ENCODE measurements around a stretch of chr5.

DNA sequence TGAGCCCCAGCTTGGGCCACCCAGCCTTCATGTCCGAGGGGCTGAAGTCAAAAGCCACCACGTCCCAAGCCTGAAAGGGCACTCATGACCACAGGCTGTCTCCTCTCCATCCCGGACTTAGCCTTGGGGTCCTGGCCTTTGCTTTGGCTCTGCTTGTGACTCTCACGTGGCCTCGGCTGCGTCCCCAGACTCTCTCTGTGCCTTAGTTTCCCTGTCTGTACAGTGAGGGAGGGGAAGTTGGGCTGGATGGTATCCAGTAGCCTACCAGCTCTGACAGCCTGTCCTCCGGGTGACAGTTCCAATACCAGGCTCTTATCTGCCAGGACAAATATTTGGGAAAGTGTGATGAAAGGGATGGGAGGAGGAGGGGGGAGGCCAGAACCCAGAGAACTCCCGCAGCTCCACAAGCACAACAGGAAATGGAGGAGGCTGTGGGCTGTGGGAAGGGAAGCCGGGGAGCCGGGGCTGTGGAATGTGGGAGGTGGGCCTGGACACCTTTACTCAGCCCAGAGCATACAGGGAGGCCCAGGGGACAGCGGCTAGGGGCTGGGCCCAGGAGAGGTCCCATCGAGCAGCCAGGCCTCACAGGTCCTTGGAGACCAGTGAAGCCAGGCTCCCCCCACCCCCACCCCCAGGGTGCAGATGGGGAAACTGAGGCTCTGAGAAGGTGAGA is 18.4 kb downstream of the PDGFRB start:
- RRBS: no CpG with 5 or more reads among the region's 12 CpGs

- RRBS: no CpG with 5 or more reads among the region's 5 CpGs
These were observed 3.1 kb downstream of the PDGFRB start for GRCh38 chr5:150152362-150153039.

- RRBS: no CpG with 5 or more reads among the region's 17 CpGs
These were observed 44.2 kb downstream of the CAMK2A start for GRCh38 chr5:150245229-150245967.

DNA sequence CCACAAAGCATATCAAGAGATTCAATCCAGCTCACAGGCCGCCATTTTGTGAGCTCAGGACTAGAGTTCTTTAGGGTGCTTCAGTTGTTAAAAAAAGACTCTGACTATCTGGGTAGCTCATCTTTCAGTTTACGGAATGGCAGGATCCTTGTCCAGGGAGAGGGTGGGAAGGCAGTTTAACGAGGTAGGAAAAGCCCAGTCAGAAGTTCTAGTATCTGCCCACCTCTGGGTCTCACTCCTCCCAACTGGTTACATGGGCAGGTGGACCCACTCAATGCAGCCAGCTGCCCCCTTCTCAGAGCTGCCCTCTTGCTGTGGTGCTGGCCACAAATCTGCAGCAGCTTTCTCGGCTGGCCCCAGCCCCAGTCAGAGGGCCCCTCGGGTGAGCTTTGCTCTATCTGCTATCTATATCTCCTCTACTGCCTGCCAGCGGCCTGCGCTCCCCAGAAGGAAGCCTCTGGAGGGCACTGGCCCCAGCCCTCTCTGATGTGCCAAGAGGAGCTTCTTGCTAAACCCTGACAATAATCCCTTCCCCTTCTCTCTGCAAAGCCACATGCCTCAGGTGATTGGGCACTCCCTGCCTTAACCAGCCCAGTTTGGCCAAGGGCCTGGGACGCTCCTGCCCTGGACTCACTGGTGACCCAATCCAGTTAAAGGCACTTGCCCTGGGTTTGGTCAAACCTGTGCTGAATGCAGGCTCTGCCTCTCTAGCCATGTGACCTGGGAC is 42.9 kb downstream of the CAMK2A start:
- RRBS: no CpG with 5 or more reads among the region's 8 CpGs

DNA sequence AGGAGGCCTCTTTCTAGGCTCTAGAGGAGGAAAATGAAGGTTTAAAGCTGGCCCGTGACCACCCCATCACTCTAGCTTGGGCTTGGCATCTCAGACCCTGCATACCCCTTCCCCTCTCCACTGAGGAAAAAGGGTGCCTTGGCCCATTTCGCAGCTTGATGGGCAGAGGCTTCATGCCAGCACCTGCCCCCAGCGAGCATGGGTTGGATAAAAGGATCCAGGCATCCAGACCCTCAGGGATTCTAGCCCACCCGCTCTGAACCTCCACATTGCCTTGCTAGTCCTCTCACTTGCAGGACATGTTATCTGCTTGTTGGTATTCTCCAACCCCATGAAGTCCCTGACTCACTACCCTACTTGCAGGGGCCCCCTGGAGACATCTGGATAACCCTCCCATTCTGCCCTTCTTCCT is 1.9 kb upstream of the CAMK2A start:
- RRBS: no CpG with 5 or more reads among the region's 4 CpGs

DNA sequence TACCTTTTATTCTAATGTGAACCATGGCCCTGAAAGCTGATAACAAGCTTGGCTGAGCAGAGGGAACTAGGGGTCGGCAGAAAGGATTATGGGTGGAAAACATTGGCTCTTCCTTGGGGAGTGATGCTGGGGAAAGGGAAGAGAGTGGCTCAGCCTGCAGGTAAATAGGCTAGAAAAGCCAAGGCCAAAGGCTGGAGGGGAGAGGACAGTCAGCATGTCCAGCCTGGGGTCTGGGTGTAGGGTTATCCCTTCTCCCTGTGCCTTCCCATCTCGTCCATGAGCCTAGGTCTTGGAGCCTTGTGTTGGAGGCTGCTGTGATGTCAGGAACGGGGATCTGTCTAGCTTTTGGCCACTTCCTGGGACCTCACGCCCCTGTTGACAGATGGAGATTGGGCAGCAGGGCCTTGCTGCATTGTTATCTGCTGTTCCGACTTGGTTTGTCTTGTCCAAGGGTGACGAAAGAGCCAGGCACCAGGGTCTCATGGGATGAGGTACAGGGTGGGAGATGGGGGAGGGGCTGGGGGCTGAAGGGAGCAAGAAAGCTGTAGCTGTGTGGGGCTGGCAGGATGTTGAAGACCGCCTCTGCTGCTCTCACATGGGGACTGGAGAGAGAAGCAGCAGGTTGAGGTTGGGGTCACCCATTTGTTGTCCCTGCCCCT is 10.9 kb downstream of the CD74 start:
- RRBS: no CpG with 5 or more reads among the region's 7 CpGs

DNA sequence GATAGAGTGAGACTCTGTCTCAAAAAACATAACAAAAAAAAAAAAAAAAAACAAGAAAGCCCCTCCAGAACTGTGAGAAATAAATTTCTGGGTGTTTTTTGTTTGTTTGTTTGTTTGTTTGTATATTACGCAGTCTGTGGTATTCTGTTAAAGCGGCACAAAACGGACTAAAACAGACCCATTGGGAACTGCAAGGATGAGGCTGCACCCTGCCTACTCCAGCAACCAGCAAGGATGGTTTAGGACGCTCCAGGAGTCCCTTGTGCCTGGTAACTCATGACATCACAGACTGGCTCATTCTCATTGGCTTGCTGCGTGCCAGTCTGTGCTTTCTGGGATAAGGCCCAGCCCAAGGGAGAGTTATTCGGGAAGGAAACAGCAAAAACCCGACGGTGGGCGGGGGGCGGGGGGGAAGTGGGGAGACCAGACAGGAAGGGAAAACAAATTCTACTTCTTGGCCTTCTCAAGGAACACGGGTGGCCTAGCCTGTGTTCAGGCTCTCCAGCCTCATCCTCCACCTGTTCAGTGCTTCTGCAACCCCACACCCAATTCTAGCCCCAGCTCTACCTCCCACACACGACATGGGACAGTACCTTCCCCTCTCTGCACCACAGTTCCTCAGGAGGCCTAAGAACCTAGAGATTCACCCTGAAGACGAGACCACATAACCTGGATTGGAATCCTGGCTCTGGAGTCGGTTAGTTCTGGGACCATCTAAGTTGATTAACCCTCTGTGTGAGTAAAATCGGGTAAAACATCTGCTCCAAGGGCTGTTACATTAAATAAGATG is 2.8 kb downstream of the CD74 start:
- RRBS: no CpG with 5 or more reads among the region's 15 CpGs

- RRBS: no CpG with 5 or more reads among the region's 10 CpGs
These were observed 6.9 kb downstream of the RPS14 start for GRCh38 chr5:150442416-150443241.

DNA sequence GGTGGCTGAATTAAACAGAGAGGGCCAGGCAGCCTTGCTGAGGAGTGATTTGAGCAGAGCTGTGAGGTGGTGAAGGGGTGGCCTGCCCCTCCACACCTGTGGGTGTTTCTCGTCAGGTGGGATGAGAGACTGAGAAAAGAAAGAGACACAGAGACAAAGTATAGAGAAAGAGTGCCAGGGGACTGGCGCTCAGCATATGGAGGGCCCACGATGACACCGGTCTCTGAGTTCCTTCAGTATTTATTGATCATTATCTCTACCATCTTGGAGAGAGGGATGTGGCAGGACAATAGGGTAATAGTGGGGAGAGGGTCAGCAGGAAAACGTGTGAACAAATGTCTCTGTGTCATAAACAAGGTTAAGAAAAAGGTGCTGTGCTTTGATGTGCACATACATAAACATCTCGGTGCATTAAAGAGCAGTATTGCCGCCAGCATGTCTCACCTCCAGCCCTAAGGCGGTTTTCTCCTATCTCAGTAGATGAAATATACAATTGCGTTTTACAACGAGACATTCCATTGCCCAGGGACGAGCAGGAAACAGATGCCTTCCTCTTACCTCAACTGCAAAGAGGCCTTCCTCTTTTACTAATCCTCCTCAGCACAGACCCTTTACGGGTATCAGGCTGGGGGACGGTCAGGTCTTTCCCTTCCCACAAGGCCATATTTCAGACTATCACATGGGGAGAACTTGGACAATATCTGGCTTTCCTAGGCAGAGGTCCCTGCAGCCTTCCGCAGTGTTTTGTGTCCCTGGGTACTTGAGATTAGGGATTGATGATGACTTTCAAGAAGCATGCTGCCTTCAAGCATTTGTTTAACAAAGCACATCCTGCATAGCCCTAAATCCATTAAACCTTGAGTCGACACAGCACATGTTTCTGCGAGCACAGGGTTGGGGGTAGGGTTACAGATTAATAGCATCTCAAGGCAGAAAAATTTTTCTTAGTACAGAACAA is 4.4 kb upstream of the RPS14 start:
- RRBS: no CpG with 5 or more reads among the region's 16 CpGs

- RRBS: no CpG with 5 or more reads among the region's 5 CpGs
These were observed 7.5 kb upstream of the RPS14 start for GRCh38 chr5:150457102-150457463.

DNA sequence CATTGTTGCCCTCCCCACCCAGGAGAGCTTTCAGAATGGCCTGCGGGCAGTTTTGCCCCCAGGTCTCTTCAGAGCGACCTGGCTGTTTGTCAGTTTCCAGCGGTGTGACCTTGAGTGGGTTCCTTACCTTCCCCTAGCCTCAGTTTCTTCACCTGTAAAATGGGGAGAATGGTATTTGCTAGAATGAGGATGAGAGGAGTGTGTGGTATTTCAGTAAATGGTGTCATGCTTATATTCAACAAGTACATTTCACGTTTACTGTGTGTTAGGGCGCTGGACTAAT is 21.0 kb upstream of the NDST1 start:
- RRBS: no CpG with 5 or more reads among the region's 5 CpGs

DNA sequence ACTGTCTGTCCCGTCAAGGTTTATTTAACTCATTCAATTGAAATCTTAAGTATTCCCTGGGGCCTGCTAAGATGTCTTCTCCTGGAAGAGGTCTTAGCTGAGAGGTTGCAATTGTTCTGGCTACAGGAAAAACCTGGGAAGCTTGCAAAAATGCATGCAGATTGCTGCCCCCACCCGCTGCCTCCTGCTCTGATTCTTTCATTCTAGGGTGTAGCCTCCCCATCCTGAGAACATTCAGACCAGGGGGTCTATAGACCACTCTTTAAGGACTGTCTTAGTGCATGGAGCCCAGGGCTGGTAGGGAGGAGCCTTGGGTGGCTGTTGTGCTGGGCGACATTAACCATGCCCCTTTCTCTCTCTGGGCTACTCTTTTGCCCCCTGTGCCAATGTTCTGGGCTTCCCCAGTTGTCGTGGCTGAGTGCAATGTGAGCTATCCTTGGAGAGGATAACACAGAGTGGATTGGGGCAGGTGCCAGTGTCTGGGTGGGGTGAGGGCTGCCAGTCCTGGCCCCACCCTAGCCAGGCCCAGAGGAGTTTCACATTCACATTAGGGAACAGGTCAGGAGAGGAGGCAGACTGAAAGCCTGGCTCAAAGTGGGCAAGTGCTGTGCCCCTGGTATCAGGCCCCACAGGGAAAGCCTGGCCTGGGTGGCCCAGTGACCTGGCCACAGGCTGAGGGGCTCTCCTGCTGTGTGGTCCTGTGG is 7.7 kb upstream of the NDST1 start:
- RRBS: no CpG with 5 or more reads among the region's 4 CpGs

GRCh38 chr5:150501655-150502591 is 6.0 kb upstream of the NDST1 start:
- RRBS: no CpG with 5 or more reads among the region's 12 CpGs

DNA sequence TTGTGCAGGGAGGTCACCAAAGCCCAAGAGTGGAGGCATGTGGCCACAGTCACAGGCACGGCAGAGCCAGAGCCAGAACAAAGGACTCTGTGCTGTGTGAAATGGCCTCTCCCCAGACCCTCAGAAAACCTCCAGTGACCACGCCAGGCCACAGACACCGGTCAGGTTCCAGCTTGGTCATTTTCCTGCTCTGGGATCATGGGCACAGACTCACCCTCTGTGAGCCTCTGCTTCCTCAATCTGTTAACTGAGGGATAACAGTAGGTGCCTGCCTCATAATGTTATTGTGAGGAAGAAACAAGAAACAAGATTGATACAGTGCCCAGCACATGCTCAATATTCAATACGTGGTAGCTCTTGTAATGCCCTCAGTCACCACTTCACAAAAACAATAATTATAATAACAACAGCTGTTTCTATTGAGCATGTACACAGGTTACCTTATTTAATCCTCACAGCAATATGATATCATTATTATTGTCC is 30.2 kb upstream of the SYNPO start:
- RRBS: no CpG with 5 or more reads among the region's 4 CpGs

DNA sequence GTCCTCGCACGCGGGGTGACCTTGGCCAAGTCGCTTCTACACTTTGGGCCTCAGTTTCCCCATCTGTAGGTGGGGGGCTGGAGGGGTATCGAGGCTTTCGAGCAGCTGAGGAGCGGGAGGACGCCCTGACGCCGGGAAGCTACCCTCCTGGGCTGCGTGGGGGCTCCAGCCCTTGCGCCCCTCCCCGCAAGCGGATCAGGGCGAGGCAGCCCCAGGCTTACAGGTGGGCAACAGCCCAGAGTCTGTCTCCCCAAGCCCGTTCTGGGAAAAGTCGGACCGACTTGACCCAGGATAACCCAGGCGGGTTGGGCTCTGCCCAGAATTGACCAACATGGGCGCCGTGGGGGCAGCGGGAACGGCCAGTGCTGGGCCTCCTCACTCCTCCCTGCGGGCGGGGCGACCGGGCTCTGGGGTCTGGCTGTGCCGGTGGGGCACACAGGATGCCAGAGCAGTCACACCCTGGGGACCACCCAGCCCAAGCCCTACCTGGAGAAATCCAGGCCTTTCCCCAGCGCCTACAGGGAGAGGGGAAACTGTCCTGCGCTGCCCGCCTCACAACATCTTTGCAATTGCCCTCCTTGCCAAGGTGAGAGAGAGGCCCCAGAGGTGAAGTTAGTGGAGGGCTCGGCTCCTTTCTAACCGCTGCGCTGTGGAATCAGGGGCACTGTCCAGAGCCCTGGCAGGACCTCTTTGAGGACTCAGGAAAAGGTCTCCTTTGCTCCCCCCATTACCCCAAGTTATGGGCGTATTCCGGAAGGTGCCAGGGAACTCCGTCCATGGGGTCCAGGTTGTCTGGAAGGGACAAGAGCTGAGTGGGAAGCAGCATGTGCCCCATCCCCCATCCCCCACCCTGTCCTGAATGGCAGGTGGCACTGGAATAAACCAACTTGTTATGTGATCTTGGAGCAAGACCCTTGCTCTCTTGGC is 15.2 kb upstream of the SYNPO start:
- RRBS: no CpG with 5 or more reads among the region's 37 CpGs

- RRBS: no CpG with 5 or more reads among the region's 20 CpGs
These were observed 3.1 kb upstream of the SYNPO start for GRCh38 chr5:150637251-150637953.

- RRBS: no CpG with 5 or more reads among the region's 2 CpGs
These were observed 647 bp upstream of the SYNPO start for GRCh38 chr5:150639900-150640126.

- RRBS: no CpG with 5 or more reads among the region's 6 CpGs
These were observed 788 bp downstream of the SYNPO start for GRCh38 chr5:150641250-150641646.

- RRBS: no CpG with 5 or more reads among the region's 32 CpGs
These were observed 7.6 kb downstream of the SYNPO start for GRCh38 chr5:150647722-150648797.

GRCh38 chr5:150648798-150649415 is 8.4 kb downstream of the SYNPO start:
- RRBS: 100% methylated on average over 2 of the region's 19 CpGs

Data from GM12891 (cell line).